BJ (cell line): ENCODE measurements around the genes CSTA, HSPBAP1 and SLC49A4.

DNA sequence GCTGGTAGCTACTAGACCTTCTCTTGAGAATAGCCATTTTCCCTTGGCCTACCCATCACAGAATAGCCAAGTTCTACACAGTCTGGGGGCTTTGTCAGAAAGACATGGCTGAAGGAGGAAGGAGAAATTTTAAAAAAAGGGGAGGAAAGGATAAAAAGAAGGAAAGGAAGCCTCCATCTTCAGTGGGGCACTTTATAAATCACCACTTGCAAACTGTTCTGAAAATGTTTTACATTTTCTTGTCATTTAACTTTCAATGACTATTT is 67.9 kb upstream of the STXBP5L start:
- CAGE, long polyA plus RNA: no peak

DNA sequence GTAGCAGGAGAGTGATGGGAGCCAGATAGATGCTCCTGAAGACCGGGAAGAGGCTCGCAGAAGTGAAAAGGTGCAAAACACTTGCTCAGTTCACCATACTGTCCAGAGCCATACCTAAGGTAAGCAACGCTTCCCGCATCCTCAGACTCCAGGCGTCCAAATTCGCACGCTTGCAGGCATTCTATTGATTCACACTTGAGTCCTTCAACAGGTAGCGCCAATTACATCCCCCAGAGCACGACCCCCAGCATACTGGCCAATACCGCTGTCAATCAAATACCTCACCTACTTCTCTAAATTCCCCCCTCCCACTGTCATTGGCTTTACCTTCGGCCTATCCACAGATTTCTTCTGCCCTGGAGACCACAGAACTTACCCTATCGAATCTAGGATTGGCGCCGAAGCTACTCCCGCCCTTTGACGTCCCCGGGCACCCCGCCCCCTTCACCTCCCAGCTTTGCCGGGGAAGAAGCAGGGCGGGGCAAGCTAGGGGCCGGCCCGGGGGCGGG is 298 bp upstream of the STXBP5L start:
- CAGE, long polyA plus RNA: no peak
- RRBS: no CpG with 5 or more reads among the region's 23 CpGs

DNA sequence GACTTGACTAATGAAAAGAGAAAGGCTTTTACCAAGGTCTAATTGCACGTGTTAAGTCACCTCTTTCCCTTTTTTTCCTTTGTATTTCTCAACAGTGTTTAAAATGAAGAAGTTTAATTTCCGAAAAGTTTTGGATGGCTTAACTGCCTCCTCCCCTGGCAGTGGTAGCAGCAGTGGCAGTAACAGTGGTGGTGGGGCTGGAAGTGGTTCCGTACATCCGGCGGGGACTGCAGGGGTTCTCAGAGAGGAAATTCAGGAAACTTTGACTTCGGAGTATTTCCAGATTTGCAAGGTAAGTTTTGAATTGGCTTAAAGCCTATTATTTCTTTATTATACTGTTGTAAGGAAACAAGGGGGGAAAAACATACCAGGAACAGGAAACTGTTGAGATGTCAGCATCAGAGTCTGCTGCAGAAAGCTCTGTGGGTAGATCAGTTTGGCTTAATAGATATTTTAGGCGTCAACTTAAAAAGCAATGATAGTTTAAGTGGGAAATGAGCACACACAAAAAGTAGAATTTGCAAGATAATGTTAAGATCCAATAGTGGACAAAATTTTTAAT is 1.6 kb downstream of the STXBP5L start:
- CAGE, long polyA plus RNA: no peak
- RRBS: no CpG with 5 or more reads among the region's 7 CpGs

DNA sequence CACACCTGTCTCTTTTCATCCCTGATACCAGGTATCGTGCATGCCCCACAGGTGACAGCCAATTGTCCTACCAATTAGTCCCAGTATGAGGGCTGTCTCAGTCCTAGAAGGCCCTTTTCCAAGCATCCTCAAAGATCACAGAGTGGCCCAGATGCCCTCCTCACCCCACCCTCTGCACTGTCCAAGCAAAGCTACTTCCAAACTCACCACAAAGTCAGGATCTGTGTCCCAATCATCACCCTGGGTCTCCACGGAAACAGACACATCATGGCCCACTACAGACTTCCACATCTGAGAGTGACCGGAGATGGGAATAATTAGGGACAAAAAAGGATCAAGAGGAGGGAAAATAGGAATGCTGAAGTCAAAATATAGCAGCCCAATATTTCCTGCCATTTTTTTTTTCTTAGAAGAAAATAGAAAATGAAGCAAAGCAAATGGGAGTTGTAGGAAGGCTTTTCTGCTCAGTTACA is 2.6 kb downstream of the HCLS1 start:
- CAGE, long polyA plus RNA: no peak
- RRBS: no CpG with 5 or more reads among the region's 3 CpGs

- CAGE, long polyA plus RNA: no peak
- RRBS: no CpG with 5 or more reads among the region's 2 CpGs
Measured at GRCh38 chr3:121702371-121702883, 41.7 kb upstream of the HCLS1 start.

- CAGE, long polyA plus RNA: no peak
- RRBS: no CpG with 5 or more reads among the region's 5 CpGs
Measured at GRCh38 chr3:121793213-121793657, 41.6 kb downstream of the IQCB1 start.

DNA sequence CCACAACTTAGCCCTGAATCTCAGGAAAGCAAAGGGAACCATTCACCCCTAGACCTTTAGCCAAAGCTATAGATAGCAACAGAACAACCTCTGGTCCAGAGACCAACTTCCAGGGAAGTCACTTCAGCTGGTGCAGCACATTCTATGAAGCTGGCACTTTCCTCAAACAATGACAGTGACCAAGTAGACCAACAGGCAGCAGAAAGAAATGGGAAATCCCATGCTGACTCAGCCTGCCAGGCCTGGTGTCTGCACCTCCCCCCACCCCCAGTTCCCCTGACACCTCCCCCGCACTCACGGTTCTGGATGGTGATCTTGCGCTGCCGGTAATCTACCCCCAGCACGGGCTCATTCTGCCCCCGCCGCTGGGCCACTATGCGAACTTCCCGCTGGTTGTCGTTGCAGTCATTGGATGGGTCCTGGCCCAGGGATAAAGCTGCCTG is 17.1 kb downstream of the ILDR1 start:
- CAGE, long polyA plus RNA: no peak
- RRBS: no CpG with 5 or more reads among the region's 10 CpGs

- CAGE, long polyA plus RNA: no peak
- RRBS: no CpG with 5 or more reads among the region's 3 CpGs
Measured at GRCh38 chr3:122063821-122064265, 8.7 kb downstream of the CD86 start.

GRCh38 chr3:122255770-122256175 is 69.3 kb upstream of the CSTA start:
- CAGE, long polyA plus RNA: no peak

DNA sequence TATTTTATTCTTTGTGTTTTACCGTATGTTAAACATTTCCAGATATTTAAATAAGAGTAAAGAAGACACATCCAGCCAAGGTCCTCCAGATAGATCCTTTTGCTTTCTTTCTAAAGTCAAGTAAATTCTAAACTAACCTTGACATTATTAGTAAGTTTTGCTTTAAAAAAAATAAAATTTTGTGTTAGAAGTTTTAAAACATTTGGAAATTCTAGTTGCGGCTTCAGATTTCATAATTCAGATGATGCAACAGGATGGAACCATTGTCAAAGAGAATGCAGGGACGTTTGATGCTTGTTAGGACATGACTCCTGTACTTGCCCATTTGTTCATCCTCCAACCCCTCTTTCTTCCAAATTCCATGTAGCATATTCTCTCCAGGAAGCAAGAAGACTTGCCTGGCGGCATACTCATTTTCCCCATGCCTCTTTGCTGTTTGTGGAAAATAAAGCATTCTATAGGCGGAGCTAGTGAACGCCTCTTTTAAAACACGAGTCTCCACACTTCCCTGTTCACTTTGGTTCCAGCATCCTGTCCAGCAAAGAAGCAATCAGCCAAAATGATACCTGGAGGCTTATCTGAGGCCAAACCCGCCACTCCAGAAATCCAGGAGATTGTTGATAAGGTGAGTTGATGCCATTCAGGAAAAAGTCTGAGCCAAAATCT is at the start of gene CSTA:
Gene CSTA (plus strand): TSS at position 515 of the 666 bp plus-strand sequence.
- CAGE, long polyA plus RNA: no peak
- RRBS: no CpG with 5 or more reads among the region's 8 CpGs

DNA sequence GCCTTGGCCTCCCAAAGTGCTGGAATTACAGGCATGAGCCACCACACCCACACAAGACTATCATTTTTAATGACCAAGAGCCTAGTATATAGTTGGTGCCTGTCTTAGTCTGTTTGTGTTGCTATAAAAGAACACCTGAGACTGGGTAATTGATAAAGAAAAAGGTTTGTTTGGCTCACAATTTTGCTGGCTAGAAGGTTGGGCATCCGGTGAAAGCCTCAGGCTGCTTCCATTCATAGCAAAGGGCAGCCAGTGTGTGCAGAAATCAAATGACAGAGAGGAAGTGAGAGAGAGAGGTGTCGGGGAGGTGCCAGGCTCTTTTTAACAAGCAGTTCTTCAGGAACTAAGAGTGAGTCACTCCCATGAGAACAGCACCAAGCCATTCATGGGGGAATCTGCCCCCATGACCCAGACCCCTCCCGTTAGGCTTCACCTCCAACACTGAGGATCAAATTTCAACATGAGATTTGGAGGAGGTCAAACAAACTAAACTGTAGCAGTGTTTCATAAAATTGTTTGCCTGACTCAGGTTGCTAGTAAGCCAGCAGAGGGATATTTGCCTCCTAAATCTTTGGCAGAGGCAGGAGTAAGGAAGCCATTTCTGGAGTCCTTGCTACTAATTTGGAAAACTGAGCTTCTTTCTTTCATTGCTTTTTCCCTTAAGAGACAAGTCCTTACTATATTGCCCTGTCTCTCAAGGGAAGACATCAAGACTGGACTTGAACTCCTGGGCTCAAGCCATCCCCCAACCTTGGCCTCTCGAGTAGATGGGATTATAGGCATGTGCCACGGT is 4.4 kb upstream of the PARP15 start:
- CAGE, long polyA plus RNA: no peak
- RRBS: no CpG with 5 or more reads among the region's 5 CpGs

GRCh38 chr3:122740517-122740899 is 53.1 kb downstream of the HSPBAP1 start:
- CAGE, long polyA plus RNA: no peak
- RRBS: no CpG with 5 or more reads among the region's 5 CpGs

DNA sequence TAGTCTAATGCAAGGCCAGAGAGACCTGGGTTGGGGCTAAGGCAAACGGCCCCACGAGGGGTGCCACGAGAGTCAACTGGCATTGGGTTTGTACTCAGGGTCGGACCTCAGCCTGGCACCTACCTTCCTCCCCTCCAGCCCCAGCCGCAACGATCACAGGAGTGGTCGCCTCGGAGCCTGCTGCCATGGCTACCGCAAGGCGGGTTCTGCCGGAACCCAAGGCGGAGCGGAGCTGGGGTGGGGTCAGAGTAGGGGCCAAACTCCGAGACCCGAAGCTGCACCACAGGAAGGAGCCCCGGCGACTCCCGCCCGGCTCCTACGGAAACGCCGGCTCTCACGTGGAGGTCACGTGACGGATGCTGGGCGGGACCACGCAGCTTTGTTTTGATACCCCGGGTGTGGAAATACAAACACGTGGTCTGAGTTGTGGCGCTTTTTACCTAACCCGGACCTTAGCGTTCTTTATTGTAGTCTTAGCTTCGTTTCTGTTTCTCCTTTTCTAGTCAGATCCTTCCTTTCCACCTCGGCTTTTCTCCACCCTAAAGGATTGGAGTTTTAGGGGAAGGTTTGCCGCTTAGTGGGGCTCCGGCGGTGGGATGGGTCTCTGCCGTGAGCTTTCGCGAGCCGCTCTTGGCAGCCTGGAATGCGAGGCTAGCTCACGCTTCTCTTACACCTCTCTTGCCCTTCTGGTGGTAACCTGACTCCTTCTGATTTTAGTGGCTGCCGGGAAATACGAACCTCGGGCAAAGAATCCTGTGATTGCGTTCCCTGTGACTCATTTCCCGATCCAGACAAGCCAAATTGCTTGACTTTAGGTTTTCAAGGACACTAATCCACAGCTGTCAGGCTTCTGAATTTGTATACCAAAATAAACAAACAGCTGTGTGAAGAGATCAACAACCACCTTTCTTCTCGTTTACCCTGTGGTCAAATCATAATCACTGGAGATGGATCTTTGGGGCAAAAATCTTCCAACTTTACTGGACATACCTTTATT is at the start of gene HSPBAP1:
Gene HSPBAP1 (minus strand): TSS at position 338 of the 997 bp plus-strand sequence.
- CAGE, long polyA plus RNA: no peak
- RRBS: 1% methylated on average over 14 of the region's 49 CpGs

DNA sequence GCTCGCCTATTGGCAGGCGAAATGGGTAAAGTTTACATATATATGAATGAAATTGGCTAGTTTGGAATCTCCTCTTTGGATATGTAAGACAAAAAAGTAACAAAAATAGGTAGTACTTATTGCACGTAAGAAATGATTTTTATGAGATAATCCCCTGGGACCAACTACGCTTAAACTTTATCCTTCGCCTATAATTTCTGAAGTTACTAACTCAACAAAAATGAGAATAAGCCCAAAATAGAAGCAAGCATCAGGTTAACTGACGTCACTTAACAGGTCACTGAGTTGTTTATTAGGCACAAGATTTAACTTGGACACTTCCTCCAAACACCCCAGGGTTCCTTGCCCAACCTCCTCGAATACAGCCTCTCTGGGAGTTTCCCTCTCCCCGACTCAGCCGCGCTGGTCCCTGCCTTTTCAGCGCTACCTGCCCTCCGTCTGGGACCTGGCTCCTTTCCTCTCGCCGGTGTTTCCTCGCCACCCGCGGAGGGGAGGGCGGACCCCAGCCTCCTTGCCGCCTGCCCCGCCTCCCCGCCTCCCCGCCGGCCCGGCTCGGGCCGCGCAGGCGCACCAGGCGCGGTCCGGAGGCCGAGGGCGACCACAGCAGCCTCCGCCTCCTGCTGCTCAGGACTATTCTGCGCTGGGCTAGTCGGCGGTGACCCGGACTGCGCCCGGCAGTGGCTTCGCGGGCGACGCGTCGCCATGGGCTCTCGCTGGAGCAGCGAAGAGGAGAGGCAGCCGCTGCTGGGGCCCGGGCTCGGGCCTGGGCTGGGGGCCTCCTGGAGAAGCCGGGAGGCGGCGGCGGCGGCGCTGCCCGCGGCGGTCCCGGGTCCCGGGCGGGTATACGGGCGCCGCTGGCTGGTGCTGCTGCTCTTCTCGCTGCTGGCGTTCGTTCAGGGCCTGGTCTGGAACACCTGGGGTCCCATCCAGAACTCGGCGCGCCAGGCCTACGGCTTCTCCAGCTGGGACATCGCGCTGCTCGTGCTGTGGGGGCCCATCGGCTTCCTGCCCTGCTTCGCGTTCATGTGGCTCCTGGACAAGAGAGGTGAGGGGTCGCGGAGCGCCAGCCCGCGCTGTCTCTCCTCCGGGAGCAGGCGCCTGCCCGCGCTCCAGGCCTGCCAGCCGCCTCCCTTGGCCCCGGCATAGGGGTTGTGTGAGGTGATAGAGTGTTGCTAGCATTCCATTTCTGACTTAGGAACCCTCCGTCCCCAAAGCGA is at the start of gene SLC49A4:
Gene SLC49A4 (plus strand): TSS at position 579 of the 1,217 bp plus-strand sequence.
- CAGE, long polyA plus RNA: no peak
- RRBS: 2% methylated on average over 40 of the region's 92 CpGs

GRCh38 chr3:123271533-123272158 is 69.9 kb downstream of the SEC22A start:
- CAGE, long polyA plus RNA: no peak
- RRBS: no CpG with 5 or more reads among the region's 5 CpGs

DNA sequence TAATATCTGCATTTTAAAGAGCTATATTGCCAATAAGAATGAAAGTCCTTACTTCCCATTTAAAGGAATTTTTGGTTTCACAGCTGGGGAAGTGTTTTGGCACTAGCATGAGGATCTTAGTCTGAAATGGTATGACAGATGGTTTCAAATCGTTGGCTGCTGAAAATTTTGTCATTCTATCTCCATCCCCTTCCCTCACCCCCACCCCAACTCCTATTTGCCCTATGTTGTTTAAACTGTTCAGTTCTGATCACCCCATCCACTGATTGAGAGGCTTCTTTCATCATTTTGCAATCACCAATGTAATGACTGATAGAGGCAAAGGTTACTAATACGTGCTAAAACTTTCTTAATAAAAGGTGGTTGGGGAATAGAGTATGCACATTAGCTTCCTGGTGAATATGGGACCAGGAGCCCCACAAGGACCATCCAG is 105.7 kb downstream of the SEC22A start:
- CAGE, long polyA plus RNA: no peak
- RRBS: no CpG with 5 or more reads among the region's 2 CpGs

GRCh38 chr3:123346610-123347281 is 102.1 kb downstream of the ADCY5 start:
- CAGE, long polyA plus RNA: no peak
- RRBS: no CpG with 5 or more reads among the region's 13 CpGs

- CAGE, long polyA plus RNA: no peak
- RRBS: no CpG with 5 or more reads among the region's 13 CpGs
Measured at GRCh38 chr3:123386493-123387153, 62.3 kb downstream of the ADCY5 start.

- CAGE, long polyA plus RNA: no peak
- RRBS: no CpG with 5 or more reads among the region's 21 CpGs
Measured at GRCh38 chr3:123404186-123405638, 44.2 kb downstream of the ADCY5 start.

GRCh38 chr3:123443774-123444520 is 4.9 kb downstream of the ADCY5 start:
- CAGE, long polyA plus RNA: no peak
- RRBS: no CpG with 5 or more reads among the region's 10 CpGs